Occipital lobe (tissue), 2 donors: ENCODE results near the gene TEKT5.

DNA sequence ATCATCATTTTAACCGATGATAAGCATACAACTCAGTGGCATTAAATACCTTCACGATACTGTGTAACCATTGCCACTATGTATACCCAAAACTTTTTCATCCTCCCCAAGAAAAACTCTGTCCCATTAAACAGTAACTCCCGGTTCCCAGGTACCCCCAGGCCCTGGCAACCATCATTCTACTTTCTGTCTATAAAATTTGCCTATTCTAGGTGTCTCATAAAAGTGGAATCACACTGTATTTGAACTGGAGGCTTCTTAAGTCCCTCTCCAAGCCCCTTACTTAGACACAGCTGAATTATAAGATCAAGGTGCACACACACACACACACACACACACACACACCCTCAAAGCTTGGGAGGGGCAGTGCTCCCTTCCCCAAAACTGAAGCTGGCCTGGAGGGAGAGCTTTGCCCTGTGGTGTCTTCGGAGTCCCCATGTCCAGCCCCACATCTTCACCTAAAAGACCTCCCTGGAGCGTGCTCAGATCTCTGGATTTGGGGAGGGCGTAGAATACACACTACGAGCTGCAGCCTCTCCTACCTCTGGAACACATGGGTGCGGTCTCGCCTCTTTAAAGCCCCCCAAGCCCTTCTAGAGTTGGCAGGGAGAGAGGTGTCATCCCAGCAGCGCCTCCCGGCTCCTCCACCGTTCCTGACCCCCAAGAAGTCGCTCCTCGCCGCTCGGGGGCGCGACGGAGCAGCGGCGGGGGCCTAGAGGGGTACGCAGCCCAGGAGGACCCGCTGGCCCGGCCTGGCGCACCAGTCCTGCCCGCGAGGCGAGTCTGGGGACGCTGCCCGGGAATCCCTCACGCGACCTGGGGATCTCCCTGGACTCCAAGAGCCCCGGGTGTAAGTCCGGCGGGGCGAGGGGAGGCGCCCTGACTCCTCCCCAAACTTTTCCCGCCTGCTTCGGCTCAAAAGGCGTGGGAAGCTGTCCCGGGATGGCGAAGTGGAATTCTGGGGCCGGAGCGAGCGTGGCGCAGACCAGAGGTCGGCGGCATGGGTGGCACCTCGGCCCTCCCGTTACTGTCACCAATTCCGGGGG lies 680 bp downstream of the EMP2 start:
- RAMPAGE, long total RNA: no peak

GRCh38 chr16:10598166-10598581 lies 17.8 kb upstream of the EMP2 start:
- RAMPAGE, long total RNA: no peak

DNA sequence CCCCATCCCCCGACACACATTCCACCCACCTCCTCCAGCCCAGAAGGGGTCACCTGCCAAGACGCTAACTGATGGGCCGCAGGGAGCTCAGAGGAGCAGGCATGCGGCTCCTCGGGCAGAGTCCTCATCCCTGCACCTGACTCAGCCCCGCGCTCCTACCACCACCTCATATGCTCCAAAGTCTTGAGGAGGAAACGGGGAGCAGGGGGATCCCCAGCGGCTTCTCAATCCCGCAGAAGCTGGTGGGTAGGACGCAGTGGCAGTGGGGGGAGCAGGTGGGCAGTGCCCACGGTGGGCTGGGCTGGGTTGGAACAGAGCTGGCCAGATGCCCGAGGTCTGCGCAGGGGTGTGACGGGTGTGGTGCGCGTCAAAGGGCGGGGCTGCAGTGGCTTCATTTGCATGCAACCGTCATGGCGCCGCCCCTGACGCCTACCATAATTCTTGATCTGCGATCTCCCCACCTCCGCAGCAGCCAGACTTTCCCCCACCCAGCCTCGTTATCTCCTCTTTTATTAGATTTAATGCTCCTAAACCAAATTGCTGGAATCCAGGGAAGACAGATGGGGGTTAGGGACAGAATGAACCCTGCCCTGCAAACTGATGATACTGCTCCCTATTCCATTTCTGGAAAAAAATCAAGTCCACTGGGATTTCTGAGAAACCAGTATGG lies 39.0 kb upstream of the EMP2 start:
- RAMPAGE, long total RNA: no peak

DNA sequence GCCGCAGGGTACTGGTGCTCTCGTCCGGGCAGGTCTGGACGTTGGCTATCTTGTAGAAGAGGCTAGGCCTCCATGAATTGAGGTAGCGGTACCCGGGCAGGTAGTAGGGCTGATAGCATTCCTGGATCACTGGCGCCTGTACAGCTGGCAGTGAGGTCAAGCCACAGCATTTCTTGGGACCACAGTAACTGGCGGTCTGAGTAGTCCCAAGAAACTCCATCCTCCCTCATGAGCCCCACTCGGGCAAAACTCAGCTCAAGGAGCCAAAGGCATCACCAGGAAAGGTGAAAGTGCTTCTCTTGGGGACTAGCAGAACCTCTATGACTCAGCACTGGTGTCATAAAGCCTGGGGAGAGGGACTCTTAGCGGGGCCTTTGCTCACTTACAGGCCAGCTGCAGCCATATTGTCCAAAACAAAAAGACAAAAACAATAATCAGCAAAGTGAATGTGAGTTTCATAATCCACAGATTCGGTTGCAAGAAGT lies at the start of gene TEKT5:
TSS of gene TEKT5 (minus strand) at position 277 of the 485 bp plus-strand sequence.
- RAMPAGE, long total RNA: no peak

- RAMPAGE, long total RNA: no peak
Measured at GRCh38 chr16:10752731-10753592, 9.3 kb downstream of the NUBP1 start.

- RAMPAGE, long total RNA: no peak
Measured at GRCh38 chr16:10774825-10775642, 31.4 kb downstream of the NUBP1 start.

DNA sequence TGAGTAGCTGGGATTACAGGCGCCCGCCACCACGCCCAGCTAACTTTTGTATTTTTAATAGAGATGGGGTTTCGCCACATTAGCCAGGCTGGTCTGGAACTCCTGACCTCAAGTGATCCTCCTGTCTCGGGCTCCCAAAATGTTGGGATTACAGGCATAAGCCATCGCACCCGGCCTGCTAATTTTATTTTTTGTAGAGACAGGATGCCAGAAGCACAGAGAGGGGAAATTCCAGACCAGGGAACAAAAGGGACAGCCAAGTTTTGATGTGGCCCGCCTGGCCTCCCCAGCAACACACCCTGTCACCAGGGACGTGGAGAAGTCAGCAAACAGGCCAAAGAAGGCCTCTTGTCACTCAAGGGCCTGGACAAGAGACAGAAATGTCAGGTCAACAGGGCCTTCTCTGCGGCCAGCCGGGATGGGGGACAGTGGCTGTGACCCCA lies 8.9 kb upstream of the TVP23A start:
- RAMPAGE, long total RNA: no peak

DNA sequence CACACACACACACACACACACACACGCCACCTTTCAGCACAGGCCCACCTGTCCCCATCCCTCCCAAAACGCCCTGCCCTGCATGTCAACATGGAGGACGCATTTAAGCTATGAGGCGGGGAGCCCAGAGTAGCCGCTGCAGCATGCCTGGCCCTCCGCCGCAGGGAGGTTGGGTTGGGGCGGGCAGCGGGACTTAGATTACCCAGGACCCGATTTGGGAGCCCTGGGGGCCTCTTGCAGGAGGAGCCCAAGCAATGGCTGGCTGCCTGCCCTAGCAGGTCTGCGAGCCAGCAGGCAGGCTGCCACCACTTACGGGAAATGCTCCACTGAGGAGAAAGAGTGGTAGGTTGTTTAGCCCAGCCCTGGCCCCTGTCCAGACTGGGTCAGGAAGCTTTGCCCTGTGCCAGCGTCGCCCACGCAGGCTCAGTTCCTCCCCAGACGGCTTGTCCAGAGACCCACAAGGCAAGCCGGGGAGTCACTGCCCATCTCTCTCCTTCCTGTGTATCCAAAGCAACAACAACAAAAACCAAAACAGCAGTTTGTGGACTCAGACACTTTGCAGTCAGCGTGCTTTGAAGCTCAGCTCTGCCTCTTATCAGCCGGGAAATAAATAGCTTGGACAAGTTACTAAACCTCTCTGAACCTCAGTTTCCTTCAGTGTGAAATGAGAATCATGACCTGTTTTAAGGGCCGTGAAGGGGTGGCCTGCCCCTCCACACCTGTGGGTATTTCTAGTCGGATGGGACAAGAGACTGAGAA lies 10.3 kb upstream of the TVP23A start:
- RAMPAGE, long total RNA: no peak

DNA sequence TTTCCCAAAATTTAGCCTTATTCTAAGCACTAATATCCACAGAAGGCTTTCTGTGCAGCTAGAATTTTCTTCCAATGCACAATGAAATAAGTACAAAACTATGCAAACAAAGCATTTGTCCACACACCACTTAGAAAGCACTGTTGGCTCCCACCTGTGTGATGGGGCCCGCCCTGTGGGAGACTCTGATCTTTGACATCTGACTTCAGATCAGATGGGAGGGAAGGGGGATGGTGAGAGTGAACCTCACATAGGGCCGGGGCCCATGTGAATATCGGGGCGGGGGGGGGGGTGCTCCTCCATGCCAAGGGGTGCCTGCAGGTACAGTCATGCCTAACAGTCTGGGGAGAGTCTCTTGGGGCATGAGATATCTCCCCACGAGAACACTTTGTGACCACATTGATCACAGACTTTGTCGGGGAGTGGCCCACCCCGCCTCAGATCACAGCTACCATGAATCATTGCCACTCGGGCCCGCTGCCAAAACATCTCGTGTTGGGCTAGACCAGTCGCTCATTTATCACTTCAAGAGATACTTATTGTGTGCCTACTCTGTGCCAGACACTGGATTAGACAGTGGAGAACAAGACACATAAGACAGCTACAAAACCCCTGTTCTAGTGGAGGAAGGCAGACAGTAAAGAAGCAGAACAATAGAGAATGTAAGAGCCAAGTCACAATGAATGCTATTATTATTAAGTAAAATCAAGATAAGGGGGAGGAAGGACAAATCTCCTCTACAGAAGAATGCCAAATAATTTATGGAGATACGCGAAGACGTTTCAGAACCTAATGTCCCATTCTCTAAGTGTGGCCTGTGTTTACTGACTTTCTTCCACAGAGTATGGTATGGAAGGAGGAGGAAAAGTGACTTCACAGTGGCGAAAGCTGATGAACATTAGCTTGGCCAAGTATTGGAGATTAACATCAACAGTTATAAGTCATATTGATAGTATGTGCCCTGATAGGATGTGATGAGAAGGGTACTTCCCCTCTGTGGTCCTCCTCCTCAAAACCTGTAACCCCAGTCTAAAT lies 72.7 kb downstream of the CLEC16A start:
- RAMPAGE, long total RNA: no peak

DNA sequence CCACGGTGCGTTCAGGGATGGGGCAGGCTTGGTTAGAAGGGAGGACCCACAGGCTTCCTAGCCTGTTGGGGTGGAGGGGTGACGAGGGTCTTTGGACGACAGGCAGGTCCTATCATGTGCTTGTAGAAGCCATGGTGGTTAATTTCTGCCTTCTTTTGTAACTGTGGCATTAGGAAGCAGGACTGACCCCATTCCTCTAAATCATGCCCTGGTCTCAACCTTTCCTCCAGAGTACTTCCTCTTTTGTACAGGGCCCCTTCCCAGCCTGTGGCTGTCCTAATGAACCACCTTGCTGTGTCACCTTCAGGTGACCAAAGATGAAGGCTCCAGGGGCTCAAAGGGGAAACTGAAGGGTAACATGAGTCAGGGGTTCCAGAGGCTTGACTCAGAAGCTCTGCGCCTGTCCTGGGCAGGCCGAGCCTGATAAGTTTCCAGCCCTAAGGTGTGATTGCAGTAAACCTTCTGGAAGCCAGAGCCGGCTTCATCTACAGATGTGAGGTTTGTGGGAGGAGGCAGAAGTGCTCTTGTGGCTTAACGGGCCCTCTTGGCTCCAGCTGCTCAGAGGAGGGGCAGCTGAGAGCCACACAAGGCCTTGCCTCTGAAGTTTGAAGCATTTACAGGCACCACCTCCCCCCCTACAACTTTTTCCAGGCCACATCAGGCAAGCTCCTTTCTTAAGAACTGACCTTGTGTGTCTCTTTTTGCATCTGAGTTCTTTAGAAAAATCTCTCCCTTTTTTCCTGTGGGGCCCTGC lies 149.7 kb downstream of the CLEC16A start:
- RAMPAGE, long total RNA: no peak

DNA sequence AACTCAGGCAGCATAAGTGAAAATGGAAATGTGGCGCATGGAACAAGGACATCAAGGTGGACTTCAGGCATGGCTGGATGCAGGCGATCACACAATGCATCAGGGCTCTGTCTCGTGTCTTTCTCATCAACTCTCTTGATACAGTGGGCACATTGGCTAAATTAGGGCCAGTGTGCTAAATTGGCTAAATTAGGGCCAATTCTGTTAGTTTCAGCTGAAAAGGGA lies 17.7 kb downstream of the SOCS1 start:
- RAMPAGE, long total RNA: no peak

DNA sequence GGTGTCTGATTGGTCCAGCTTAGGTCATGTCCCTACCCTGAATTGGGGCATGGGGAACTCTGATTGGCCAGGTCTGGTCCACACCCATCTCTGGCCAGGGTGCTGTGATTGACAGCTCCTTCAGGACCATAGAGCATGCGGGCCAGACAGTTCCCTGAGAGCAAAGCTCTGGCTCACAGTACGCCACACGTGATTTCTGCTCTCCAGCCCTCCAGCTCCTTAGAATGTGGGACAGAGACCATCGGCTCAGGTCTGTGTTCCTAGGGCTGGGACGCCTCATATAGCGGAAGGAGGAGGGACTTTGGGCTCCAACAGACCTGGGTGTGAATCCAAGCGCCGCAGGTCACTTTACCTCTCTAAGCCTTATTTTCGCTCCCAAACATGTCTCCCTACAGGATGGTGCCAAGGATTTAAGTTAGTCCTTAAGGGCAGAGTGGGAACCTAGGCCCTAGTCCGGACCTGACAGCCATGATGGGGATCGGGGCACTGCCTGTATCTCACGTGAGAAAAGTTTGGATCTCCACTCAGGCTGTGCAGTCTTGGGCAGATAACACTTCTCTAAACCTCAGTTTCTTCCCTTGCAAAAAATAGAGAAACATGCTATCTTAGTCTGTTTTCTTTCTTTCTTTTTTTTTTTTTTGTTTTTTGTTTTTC lies 17.2 kb downstream of the SOCS1 start:
- RAMPAGE, long total RNA: no peak

- RAMPAGE, long total RNA: no peak
Measured at GRCh38 chr16:11252870-11253203, 3.2 kb downstream of the SOCS1 start.

DNA sequence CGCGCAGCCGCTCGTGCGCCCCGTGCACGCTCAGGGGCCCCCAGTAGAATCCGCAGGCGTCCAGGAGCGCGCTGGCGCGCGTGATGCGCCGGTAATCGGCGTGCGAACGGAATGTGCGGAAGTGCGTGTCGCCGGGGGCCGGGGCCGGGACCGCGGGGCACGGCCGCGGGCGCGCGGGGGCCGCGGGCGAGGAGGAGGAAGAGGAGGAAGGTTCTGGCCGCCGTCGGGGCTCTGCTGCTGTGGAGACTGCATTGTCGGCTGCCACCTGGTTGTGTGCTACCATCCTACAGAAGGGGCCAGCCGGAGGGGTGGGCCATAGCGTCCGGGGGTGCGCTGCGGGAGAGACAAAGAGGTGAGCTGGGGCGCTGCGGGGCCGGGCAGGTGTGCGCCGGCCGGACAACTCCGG lies 805 bp downstream of the SOCS1 start:
- RAMPAGE, long total RNA: no peak

DNA sequence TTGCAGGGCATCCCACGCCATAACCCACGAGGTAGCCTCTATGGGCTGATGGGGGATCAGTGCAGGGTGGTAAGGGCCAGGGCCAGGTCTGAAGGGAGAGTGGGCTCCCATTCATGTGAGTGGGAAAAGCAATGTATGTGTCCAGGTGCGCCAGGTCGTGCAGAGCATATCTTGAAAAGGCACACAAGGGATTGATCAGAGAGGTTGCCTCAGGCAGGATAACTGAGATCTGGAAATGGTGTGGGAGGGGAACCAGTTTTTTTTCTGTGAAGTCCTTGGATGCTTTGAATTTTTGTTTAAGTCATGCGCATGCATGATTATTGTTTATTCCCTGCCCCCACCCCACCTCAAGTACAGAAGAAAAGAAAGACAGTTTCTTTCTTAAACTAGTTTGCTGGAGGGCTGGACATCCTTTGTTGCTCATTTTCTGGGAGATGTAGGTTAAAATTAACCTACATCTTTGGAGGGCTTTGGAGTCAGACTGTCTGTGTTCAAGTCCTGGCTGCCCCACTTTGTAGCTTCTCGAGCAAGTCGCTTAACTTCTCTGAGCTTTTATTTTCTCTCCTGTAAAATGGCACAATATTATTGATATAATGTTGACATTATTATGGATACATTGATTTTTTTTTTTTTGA lies 32.0 kb upstream of the RMI2 start:
- RAMPAGE, long total RNA: no peak

DNA sequence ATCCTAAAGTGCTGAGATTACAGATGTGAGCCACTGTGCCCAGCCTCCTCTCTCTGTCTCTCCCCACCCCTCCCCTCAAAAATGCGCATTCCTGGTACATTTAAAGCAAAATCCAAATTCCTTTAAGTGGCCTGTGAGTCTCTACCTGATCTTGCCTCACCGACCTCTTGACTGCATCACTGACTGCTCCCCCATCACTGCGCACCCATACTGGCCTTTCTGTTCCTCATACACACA lies 17.5 kb upstream of the RMI2 start:
- RAMPAGE, long total RNA: no peak

GRCh38 chr16:11364620-11364913 lies 19.3 kb downstream of the RMI2 start:
- RAMPAGE, long total RNA: no peak

DNA sequence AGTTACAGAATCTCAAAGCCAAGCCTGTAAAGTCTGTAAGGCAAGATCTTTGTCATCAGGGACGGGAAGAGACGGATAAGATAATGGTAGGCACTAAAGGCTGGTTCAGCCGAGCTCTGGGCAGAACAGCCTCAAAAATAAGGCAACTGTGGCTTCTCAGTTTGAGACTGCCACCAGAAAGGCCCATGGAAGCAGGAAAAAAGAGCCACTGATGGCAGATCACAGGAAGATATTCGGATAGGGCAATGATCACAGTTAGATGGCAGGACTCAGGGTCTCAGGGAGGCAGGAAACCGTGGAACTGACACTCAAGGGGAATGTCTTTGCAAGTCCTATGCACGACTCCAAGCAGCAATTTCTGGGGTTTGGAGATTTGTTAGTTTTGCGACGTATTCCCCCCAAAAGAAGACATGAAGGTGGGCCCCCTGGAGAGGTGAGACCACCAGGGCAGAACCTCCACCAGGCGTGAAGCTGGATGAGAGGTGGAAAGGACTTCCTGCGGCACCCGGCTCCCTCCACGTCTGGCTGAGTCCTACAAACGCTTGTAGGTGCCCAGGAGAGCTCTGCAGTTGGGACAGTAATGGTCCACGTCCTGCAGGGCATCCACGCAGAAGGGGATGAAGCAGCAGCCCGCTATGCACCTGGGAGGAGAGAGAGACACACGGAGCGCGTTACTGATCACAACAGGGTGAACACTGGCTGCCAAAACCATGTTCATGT lies 22.2 kb upstream of the ENSG00000188897 start:
- RAMPAGE, long total RNA: no peak

DNA sequence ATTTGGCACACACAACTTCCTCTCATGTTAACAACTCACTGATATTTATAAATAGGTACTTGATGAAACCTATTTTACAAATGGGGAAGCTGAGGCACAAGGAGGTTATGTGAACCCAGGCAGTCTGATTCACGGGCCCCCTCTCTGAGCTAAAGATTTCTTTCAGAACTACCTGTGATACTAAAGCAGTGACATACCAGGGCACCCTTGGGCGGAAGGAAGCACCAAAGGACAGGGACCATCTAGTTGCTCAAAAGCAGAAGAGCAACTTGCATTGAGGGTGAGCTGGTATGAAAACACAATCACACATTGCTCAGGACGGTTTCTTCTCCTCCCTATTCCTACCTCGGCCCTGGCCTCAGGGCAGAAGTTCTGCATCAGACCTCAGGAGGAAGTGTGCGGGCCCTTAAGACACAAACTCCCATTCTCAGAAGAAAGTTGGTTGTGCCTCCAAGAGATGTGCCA lies 28.8 kb upstream of the ENSG00000188897 start:
- RAMPAGE, long total RNA: no peak

DNA sequence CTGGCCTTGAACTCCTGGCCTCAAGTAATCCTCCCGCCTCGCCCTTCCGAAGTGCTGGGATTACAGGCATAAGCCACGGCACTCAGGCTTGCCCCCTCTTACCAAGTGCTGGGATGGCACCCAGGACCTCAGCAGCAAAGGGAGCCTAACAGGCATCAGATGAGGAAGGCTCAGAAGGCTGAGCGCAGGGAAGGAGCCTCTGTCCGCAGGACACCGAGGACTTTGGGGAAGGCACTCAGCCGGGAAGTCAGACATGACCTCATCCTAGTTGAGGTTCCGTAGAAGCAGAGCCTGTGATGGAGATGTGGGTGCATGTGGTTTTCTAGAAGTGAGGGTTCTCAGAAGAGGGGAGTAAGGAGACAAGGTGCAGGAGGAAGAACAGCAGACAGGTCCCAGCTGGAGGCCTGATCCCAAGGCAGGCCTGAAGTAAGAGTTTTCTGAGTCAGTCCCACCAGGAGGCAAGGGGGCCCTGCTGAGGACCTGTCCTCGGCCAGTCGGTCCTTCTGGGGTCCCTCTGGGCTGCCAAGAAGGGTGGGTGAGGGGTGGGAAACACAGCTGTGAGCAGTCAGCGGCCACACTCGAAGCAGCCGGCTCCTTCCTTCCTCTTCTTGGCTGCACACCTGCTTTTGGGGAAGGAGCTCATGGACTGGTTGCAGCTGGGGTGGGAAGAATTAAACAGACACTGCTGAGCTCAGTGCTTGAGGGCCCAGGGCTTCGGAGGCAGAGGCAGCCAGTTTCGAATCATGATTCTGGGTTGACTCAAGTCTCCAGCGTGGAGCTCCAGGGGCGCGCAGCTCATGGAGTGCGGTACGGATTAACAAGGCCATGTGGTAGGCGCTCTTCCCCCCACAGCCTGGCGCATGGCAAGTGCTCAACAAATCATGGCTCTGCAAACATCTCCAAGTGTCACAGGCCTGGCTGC lies 39.0 kb upstream of the SNN start:
- RAMPAGE, long total RNA: no peak